Zone of skin (tissue), 1 donor: ENCODE measurements around the gene CHPF.

GRCh38 chr2:219416824-219417349 is 1.3 kb upstream of the DES start:
- RRBS, result no CpG with 5 or more reads among the region's 4 CpGs

GRCh38 chr2:219453386-219454187 is 18.9 kb downstream of the SPEG start:
- RRBS, result no CpG with 5 or more reads among the region's 7 CpGs

DNA sequence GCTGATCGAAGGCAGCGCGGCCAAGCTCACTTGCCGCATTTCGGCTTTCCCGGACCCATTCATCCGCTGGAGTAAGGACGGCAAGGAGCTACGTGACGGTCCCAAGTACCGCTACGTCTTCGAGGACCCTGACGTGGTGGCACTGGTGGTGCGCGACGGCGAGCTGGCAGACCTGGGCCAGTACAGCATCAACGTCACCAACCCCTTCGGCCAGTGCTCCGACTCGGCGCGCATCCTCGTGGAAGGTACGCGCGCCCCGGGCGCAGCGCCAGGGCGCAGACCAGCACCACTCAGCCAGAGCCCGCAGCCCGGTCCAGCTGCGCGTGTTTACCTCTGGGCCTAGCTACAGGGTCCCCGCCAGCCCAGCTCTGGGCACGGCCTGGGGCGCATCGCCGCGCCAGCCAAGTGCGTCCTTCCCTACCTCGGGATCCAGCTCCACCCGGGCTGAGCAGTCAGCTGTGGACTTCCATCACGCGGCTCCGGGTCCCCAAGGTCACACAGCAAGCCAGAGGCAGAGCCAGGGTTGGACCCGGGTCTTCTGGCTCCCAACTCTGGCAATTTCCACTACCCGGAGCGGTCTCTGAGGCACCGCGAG is 1.0 kb downstream of the SPEGNB start:
- RRBS, result 7% methylated on average over 15 of the region's 53 CpGs

DNA sequence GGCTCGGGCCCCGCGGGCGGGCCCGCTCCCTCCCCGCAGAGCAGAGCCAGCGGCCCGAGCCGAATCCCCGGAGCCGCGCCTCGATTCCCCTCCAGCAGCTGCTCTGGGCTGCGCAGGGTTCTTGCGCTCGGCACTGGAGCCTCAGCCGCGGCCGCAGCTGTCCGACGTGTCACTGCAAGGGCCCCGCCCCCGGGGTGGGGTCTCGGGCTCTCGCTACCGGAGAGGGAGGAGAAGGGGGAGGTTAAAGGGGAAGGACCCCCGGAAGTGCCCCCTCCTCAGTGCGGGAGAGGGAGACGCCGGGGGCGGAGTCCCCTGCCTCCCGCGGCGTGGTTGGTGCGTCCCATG is at the start of gene CHPF:
TSS of gene CHPF (minus strand) at position 176 of the 345 bp plus-strand sequence.
- RRBS, result under 1% methylated on average over 25 of the region's 35 CpGs

GRCh38 chr2:219601211-219601730 is 3.6 kb downstream of the STK11IP start:
- RRBS, result no CpG with 5 or more reads among the region's 5 CpGs

DNA sequence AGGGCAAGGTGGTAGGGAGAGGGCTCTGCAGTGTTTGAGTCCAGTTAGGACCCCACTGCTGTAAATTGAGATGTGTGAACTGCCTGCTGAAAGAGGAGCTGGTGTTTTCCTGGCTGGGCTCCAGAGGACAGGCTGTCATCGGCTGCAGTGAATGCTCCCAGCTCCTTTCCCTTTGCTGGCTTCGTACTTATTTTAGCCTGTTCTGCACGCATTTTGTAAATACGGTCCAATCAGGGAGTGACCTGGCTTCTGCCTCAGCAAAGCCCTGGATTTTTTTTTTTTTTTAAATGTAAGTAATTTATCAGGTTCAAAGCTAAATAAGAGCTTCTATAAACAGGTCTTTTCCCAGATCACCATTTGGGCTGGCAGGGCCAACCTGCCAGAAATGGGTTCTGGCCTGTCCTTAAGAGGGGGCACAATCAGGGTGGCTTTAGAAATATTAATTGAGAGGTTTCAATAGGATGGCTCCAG is 37.6 kb downstream of the SLC4A3 start:
- RRBS, result no CpG with 5 or more reads among the region's 4 CpGs

GRCh38 chr2:220975113-220975429 is 597.0 kb downstream of the EPHA4 start:
- RRBS, result no CpG with 5 or more reads among the region's 1 CpG

- RRBS, result no CpG with 5 or more reads among the region's 2 CpGs
Observed at GRCh38 chr2:221235891-221236334, 336.2 kb downstream of the EPHA4 start.

GRCh38 chr2:221443974-221444485 is 128.1 kb downstream of the EPHA4 start:
- RRBS, result no CpG with 5 or more reads among the region's 2 CpGs

DNA sequence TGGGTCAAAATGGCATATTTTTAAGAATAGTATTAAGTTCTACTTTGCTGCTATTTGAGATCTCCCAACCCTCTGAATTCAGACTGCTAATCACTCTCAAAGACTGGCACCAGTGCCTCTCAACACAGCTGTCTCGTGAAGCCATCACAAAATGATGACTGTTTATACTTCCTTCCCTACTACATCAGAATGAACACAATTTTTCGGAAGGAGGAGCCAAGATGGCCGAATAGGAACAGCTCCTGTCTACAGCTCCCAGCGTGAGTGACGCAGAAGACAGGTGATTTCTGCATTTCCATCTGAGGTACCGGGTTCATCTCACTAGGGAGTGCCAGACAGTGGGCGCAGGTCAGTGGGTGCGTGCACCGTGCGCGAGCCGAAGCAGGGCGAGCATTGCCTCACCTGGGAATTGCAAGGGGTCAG is 314.4 kb downstream of the PAX3 start:
- RRBS, result no CpG with 5 or more reads among the region's 13 CpGs

DNA sequence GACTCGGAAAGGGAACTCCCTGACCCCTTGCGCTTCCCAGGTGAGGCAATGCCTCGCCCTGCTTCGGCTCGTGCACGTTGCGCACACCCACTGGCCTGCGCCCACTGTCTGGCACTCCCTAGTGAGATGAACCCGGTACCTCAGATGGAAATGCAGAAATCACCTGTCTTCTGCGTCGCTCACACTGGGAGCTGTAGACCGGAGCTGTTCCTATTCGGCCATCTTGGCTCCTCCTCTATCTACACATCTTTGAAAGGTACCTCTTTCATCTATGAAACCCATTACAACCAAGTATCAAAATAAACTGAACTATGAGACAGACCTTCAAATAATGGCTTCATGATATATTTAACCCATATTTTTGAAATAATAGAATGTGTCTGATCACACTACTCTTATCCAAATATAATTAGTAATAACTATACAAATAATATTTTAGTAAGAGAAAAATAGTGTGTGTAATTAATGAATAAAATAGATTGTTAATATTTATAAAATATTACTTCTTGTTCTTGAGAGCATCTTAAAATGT is 143.3 kb downstream of the PAX3 start:
- RRBS, result no CpG with 5 or more reads among the region's 13 CpGs

GRCh38 chr2:222319632-222319946 is 366 bp downstream of the ENSG00000288658 start:
- RRBS, result 1% methylated on average over 7 of the region's 46 CpGs

- RRBS, result no CpG with 5 or more reads among the region's 6 CpGs
Observed at GRCh38 chr2:222433324-222433906, 9.1 kb downstream of the SGPP2 start.

DNA sequence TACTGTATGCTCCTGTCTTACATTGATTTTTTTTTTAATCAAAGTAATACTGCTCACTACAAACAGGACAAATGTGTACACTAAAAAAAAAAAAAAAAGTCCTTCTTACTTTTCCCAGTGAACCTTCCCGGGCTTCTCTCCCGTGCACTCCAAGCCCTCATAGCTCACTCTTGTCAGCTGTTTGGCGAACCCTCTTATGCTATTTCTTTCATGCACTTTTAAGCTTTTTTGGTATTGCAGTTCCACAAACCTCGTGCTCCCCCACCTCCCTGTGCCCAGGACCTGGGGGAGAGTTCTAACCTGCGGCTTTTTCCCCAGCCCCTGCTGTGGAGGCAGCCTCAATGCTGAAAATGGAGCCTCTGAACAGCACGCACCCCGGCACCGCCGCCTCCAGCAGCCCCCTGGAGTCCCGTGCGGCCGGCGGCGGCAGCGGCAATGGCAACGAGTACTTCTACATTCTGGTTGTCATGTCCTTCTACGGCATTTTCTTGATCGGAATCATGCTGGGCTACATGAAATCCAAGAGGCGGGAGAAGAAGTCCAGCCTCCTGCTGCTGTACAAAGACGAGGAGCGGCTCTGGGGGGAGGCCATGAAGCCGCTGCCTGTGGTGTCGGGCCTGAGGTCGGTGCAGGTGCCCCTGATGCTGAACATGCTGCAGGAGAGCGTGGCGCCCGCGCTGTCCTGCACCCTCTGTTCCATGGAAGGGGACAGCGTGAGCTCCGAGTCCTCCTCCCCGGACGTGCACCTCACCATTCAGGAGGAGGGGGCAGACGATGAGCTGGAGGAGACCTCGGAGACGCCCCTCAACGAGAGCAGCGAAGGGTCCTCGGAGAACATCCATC is 721 bp downstream of the KCNE4 start:
- RRBS, result 38% methylated on average over 8 of the region's 38 CpGs

DNA sequence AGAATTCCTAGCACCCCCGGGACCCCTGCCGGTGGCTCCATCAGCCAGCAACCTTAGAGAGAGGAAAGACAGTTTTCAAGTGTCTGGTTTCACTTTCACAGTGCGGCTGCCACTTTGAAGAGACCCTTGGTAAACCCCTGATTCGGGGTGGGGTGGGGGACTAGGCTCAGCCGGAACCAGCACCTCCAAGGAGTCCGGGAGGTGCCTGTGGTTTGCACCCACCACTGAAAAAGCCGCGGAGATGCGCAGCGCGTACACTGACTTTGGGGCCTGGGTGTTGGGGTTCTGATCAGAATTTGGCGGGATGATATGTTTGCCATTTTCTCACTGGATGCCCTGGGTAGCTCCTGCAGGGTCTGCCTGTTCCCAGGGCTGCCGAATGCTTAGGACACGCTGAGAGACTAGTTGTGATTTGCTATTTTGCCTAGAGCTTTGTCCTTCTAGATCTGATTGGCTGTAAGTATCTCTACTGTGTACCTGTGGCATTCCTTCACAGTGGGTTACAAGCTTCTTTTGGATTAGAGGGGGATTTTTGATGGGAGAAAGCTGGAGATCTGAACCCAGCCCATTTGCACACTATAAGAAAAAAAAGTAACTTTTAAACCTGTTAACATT is 1.4 kb downstream of the KCNE4 start:
- RRBS, result no CpG with 5 or more reads among the region's 14 CpGs

GRCh38 chr2:223056651-223057435 is 4.9 kb downstream of the KCNE4 start:
- RRBS, result no CpG with 5 or more reads among the region's 8 CpGs

DNA sequence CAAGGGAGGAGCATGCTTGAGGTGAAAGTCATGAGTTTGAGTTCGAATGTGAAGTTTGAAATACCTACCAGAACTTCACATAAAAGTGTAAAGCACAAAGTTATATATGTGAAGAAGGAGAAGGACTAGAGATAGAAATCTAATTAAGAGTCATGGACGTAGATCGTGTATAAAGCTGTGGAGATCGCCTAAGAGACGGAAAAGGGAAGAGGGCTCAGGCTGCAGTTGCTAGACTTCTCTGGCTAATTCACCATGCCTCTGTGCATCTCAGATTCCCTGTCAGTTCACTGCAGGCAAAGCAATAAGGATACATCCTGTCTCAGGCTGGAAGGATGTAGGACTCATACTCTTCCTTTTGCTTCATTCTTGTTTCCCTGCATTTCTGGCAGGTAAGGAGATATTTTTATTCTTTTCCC is 112.6 kb downstream of the AP1S3 start:
- RRBS, result no CpG with 5 or more reads among the region's 5 CpGs

GRCh38 chr2:223887170-223887479 is 49.7 kb upstream of the AP1S3 start:
- RRBS, result no CpG with 5 or more reads among the region's 4 CpGs

DNA sequence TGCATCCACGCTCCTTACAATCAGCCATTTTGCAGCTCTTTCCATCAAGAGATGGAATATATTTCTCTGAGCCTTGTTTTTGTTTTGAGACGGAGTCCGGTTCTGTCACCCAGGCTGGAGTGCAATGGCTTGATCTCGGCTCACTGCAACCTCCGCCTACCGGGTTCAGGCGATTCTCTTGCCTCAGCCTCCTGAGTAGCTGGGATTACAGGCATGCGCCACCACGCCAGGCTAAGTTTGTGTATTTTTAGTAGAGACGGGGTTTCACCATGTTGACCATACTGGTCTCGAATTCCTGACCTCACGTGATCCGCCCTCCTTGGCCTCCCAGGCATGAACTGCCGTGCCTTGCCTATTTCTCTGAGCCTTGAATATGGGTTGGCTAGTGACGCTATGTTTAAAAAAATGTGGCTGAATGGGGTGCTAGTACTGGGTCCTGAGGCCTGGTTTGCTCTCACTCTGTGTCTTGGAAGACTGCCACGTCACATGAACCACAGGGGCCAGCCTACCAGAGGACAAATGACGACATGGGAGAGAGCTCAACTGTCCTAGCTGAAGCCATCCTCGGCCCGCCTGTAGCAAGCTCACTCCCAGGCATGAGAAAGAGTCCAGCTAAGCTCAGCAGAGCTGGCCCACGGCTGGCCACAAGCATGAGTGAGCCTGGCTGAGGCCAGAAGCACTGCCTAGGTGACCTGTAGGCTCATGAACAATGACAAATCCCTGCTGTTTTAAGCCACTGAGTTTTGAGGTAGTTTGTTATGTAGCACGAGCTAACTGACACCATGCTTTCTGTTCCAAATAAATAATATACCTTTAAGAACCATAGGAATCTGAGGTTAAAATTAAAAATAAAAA is 14.6 kb downstream of the WDFY1 start:
- RRBS, result no CpG with 5 or more reads among the region's 21 CpGs

- RRBS, result no CpG with 5 or more reads among the region's 3 CpGs
Observed at GRCh38 chr2:223950298-223951474, 5.6 kb upstream of the WDFY1 start.